Stomach (tissue), 7 donors: ENCODE measurements around a stretch of chr15.

GRCh38 chr15:69290698-69291250 lies 7.9 kb upstream of the PAQR5 start:
- PRO-cap: no peak
- RAMPAGE, long total RNA, 5 experiments: no peak in any of the 5 experiments
- RRBS: no CpG with 5 or more reads among the region's 3 CpGs

GRCh38 chr15:69317213-69318095 lies 18.7 kb downstream of the PAQR5 start:
- PRO-cap: no peak
- RAMPAGE, long total RNA, 5 experiments: no peak in any of the 5 experiments
- RRBS: no CpG with 5 or more reads among the region's 15 CpGs

GRCh38 chr15:69358351-69358947 lies 55.7 kb upstream of the KIF23 start:
- PRO-cap: no peak
- RAMPAGE, long total RNA, 5 experiments: no peak in any of the 5 experiments
- RRBS: no CpG with 5 or more reads among the region's 6 CpGs

GRCh38 chr15:69548628-69549192 lies 96.1 kb downstream of the RPLP1 start:
- PRO-cap: no peak
- RAMPAGE, long total RNA, 5 experiments: no peak in any of the 5 experiments
- RRBS: 87% methylated on average over 4 of the region's 17 CpGs

- PRO-cap: no peak
- RAMPAGE, long total RNA, 5 experiments: start-site peak on the plus strand in 2 of 5 experiments, at chr15:69592163-69592200 at its widest, 5 reads per replicate
- RRBS: no CpG with 5 or more reads among the region's 1 CpG
Measured at GRCh38 chr15:69591707-69592343, 139.2 kb downstream of the RPLP1 start.

- PRO-cap: no peak
- RAMPAGE, long total RNA, 5 experiments: no peak in any of the 5 experiments
- RRBS: no CpG with 5 or more reads among the region's 8 CpGs
Measured at GRCh38 chr15:69818553-69818928, 279.2 kb downstream of the TLE3 start.

- PRO-cap: no peak
- RAMPAGE, long total RNA, 5 experiments: no peak in any of the 5 experiments
- RRBS: 95% methylated on average over 6 of the region's 17 CpGs
Measured at GRCh38 chr15:70050841-70051743, 46.6 kb downstream of the TLE3 start.

- PRO-cap: no peak
- RAMPAGE, long total RNA, 5 experiments: no peak in any of the 5 experiments
- RRBS: 97% methylated on average over 6 of the region's 32 CpGs
Measured at GRCh38 chr15:70055005-70056174, 42.3 kb downstream of the TLE3 start.

DNA sequence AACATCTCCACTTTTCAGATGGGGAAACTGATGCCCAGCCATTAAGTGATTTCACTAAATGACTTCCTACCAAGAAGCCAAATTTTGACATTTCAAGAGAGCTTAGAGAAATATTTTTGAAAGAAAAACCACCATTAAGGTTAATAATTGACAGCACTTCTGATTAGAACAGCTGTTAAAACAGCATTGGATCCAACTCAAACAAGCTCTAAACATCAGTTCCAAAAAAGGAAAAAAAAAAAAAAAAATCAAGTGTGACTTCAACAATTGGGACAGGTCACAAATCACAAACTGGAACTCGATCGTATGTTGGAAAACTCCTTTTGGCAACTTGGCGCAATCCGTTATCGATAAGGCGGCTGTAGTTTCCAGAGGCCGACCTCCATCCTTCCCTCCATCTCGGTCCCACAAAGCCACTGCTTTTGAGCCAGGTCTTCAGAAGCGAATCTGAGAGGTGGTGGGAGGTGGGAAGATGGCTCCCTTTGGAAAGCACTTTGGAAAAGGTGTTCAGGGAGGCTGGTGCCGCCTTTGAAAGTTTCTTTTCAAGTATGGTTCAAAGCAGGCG lies 17.8 kb downstream of the TLE3 start:
- PRO-cap: no peak
- RAMPAGE, long total RNA, 5 experiments: no peak in any of the 5 experiments
- RRBS: no CpG with 5 or more reads among the region's 11 CpGs

GRCh38 chr15:70081725-70082394 lies 15.9 kb downstream of the TLE3 start:
- PRO-cap: no peak
- RAMPAGE, long total RNA, 5 experiments: no peak in any of the 5 experiments
- RRBS: no CpG with 5 or more reads among the region's 7 CpGs

GRCh38 chr15:70092491-70093075 lies 5.1 kb downstream of the TLE3 start:
- PRO-cap: no peak
- RAMPAGE, long total RNA, 5 experiments: no peak in any of the 5 experiments
- RRBS: no CpG with 5 or more reads among the region's 7 CpGs

GRCh38 chr15:70100599-70101365 lies 3.1 kb upstream of the TLE3 start:
- PRO-cap: bidirectional peak, plus-strand start at chr15:70100841, minus-strand start at chr15:70100819
- RAMPAGE, long total RNA, 5 experiments: no peak in any of the 5 experiments
- RRBS: 2% methylated on average over 16 of the region's 43 CpGs

DNA sequence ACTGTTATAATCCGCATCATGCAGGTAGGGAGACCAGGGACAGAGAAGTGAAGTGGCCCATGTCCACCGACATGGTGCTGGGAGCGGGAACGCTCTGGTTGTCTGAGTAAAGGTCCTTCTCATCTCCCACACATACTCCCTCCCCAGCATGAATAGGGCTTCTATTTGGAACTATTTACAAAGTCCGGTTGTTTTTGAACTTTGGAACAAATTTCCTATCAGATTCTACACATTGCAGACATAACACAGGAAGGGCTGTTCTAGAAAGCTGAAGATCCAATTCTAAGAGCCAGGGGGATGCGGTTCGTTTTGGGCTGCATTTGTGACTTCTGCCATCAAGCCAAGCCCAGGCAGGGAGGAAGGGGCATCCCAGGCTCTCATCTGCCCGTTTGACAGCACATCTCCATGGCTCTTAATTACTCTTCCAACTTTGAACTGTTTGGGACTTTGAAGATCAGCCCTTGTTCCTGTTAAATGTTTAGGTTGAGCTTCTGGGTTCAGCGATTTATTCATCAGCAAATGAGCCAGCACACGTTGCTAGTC lies 94.9 kb upstream of the TLE3 start:
- PRO-cap: no peak
- RAMPAGE, long total RNA, 5 experiments: no peak in any of the 5 experiments
- RRBS: no CpG with 5 or more reads among the region's 10 CpGs

DNA sequence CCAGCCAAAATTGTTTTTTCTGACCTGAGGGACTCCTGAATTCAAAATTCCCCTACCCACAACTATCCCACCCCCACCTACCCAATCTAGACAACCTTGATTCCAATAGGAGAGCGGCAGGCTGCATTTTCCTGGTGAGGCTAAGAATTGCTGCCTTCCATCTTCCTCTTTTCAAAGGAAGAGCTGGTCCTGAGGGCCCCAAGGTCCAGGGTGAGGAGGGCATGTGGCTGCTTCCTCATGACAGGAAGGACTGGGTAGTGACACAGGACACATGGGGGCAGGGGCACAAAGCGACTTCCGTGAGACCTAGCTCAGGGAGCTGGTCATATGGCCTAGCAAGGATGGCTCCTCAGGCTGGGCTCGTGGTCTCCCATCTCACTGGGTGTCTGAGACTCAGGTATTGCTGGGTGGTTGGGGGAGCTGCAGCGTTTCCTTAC lies 159.8 kb upstream of the TLE3 start:
- PRO-cap: no peak
- RAMPAGE, long total RNA, 5 experiments: no peak in any of the 5 experiments
- RRBS: no CpG with 5 or more reads among the region's 5 CpGs

GRCh38 chr15:70270324-70270923 lies 172.7 kb upstream of the TLE3 start:
- PRO-cap: no peak
- RAMPAGE, long total RNA, 5 experiments: no peak in any of the 5 experiments
- RRBS: no CpG with 5 or more reads among the region's 13 CpGs

- PRO-cap: no peak
- RAMPAGE, long total RNA, 5 experiments: no peak in any of the 5 experiments
- RRBS: 34% methylated on average over 4 of the region's 18 CpGs
Measured at GRCh38 chr15:70452092-70452606, 311.2 kb downstream of the UACA start.

DNA sequence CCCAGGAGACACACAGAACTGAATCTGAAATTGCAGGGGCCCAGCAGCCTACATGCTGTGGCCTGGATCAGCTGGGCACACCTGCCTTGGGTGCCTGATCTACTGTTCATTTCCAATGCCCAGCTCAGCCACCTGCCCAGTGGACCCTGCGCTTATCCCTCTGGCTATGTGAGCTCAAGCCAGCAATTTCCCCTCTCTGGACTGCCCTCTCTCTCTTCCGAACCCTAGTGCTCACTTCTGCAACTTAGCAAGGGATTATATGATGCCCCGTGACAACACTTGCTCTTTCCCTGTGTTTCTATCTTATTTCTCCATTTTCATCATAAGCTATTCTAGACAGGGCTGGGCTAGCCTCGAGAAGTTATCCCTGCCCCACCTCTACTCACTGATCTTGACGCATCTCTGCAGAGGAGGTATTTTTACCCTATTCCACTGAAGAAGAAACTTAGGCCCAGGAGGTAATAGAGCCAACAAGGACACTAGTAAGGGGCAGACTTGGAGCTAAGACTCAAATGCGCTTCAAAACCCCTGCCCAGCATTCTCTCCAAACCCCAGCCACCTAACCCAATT lies 275.9 kb downstream of the UACA start:
- PRO-cap: no peak
- RAMPAGE, long total RNA, 5 experiments: no peak in any of the 5 experiments
- RRBS: no CpG with 5 or more reads among the region's 6 CpGs

DNA sequence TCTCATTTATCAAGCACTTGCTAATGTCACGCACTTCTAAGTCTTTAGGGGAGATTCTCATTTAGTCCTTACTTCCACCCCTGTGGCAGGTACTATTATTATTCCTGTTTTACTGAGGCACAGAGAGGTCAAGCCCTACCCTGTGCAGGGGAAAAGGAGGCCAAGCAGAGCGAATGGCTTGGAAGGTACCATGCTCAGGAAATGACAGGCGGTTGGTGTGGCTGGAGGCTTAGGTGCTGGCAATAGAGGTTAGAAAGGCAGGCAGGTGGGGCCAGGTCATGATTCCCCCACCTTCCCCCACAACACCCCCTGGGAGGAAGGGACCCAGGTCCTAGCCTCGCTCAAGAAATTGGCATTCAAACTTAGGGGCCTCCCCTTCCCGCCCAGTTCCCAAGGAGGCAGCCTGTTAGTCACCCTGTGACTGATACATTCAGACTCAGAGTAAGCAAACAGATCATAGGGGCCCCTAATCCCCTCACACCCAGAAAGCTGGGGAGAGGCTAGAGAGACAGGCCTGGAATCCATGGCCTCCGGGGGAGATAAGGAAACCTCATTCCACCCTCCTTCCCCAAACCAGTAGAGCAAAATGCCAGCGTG lies 268.7 kb downstream of the UACA start:
- PRO-cap: no peak
- RAMPAGE, long total RNA, 5 experiments: no peak in any of the 5 experiments
- RRBS: no CpG with 5 or more reads among the region's 7 CpGs

DNA sequence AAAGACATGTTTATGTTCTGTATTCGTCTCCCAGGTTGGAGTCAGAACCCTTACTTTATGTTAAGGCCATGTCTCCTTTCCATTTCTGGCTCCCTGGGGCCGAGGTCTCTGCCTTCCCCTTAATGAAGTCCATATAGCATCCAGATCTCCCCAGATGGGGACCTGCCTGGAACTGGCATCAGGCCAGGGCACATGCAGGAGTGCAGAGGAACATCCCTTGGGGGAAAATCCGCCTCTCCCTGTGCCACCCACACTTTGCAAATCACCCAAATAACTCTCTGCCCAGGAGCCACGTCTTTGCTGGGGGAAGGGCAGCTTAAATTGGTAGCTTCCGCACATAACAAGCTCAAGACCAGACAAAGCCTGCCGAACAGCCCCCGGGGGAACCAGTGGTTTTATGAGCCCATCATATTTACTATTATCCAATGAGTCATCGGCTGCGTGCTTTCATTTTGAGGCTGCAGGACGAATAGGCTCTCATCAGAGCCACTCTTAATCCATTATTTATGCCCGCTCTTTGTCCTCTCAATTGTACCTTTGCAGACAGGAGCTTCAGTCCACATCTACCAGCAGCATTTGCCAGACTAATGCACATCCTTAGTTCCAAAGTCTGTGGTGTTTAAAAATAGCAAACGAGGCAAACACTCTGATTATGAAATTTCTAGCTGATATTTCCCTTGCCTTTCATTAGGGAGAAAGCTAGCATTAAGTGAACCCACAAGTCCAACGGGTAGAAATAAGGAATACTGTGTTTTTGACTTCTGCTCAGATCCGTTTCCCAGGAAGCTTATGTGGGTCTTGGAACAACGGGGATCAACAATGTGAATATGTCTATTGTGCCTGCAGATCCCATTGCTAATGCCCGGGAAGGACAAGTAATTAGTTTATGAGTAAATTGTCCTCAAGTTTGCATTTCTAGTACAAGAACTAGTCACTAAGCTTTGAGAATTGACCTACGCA lies 236.7 kb downstream of the UACA start:
- PRO-cap: no peak
- RAMPAGE, long total RNA, 5 experiments: no peak in any of the 5 experiments
- RRBS: no CpG with 5 or more reads among the region's 17 CpGs

DNA sequence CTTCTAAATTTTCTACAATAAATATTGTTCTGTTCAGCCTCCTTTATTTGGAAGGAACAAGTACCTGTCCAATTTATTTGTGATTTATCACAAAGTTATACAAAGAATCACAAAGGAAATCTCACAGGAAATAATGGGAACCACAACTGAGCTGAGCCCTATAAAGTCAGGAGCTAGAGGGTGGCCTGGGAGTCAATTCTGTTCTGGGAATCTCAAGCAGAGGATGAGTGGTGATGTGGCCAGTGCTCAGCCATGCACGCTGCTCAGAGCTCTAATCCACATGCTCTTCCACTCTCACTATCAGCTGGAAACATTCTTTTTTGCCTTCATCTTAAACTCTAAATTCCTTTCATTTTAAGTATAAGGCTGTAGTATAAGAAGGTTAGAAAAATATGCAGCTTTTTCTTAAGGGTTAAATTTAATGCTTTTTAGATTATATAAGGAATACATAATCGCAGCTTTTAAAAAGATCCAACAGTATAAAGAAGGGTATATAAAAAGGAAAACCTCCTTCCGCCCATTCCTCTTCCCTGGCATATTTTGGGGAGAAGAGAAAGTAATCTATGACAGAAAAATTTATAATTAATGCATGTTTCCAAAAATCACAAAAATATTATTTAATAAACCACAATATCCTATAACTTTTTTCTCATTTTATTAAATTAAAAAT lies 36.5 kb downstream of the UACA start:
- PRO-cap: no peak
- RAMPAGE, long total RNA, 5 experiments: no peak in any of the 5 experiments
- RRBS: no CpG with 5 or more reads among the region's 3 CpGs